Metastatic Lung Carcinoma in the Adrenal Gland (tissue), 1 donor: ENCODE data around the genes ZNF142 and TUBA4A.

DNA sequence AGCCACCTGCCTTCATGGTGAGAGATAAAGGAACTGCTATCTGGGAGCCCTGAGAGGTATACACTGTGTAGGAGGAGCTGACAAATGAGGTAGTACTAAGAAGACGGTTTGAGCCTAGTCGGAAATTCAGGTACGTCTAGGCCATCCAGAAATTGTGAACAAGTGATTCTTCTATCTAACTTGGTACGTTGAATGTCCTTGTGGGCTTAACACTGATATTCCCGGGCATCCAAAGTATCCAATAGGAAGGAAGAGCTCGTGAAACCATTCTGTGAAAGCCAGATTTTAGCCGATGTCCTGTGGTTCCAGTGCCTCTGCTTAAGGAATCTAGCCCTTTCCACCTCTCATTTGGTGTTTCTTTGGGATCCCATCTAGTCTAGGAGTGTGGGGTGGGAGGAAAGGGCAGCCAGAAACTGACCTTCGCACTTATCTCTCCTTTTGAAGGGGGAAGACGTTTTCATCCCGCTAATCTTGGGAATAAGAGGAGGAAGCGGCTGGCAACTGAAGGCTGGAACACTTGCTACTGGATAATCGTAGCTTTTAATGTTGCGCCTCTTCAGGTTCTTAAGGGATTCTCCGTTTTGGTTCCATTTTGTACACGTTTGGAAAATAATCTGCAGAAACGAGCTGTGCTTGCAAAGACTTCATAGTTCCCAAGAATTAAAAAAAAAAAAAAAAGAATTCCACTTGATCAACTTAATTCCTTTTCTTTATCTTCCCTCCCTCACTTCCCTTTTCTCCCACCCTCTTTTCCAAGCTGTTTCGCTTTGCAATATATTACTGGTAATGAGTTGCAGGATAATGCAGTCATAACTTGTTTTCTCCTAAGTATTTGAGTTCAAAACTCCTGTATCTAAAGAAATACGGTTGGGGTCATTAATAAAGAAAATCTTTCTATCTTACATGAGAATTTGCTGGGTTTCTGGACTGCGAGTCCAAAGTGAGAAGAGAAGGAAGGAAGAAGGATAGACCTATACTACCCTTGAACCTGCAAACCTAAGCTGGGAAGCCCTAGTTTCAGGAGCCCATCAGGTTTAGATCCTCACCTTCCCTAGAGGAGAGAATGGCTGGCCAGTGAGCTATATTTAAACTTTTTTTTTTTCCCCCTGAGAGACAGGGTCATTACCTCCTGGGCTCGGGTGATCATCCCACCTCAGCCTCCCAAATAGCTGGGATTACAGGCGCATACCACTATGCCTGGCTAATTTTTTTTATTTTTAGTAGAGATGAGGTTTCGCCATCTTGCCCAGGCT, 6.9 kb upstream of the GPBAR1 start:
- PRO-cap = no peak

DNA sequence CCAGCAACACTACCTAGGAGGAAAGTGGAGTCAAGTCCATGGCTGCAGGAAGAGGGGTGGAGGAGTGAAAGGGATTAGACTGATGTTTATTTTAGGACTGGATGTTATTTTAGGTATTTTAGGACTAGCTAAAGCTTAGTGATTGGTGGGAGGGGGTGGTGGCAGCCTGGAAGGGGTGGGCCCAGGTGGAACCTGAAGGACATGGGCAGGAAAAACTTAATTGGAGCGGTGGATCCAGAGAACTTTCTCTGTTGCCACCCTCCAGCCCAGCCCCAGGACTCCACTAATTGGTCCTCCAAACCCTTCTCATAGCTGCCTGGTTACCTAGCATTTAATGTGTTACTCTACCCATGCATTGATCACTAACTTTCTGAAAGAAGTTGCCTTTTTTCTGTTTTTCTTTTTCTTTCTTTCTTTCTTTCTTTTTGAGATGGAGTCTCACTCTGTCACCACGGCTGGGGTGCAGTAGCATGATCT, 4.0 kb upstream of the TMBIM1 start:
- PRO-cap = no peak

DNA sequence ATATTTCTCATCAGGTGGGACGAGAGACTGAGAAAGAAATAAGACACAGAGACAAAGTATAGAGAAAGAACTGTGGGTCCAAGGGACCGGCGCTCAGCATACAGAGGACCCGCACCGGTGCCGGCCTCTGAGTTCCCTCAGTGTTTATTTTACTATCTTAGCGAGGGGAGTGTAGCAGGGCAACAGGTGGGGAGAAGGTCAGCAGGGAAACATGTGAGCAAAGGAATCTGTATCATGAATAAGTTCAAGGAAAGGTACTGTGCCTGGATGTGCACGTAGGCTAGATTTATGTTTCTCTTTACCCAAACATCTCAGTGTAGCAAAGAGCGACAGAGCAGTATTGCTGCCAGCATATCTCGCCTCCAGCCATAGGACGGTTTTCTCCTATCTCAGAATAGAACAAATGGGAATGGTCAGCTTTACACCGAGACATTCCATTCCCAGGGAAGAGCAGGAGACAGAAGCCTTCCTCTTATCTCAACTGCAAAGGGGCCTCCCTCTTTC, 19.0 kb upstream of the TMBIM1 start:
- PRO-cap = no peak

DNA sequence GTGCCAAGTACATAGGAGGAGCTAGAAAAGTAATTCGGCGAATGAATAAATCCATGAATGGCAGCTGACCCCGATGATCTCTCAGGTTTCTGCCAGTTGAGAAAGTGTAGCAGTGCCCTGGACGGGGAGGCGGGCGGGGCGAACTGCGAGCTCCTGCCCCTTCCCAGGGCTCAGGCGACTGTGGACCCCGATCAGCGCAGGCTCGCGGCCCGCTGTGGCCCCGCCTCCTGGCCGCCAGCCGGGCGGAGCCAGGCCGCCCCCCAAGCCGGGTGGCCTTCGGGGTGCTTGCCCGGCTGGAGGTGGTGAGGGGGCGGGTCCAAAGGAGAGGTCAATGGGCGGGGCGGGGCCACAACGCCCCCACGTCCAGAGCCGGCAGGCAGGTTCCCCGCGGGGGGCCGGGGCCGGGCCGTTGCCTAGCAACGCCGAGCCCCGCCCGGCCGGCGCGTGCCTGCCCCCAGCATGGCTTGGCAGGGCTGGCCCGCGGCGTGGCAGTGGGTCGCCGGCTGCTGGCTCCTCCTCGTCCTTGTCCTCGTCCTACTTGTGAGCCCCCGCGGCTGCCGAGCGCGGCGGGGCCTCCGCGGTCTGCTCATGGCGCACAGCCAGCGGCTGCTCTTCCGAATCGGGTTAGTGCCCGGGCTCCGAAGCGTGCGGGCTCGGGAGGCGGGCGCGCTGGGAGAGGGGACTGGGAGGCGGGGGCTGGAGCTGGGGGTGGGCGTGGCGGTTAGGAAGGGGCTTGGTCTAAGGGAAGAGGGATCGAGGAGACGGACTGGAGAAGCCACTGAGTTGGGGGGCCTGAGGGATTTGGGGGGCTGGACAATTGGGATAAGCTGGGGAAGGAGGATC, 30.7 kb upstream of the TMBIM1 start:
- PRO-cap = bidirectional peak, plus-strand start at position 491 of the sequence, minus-strand start at position 166 of the sequence; bidirectional peak, plus-strand start at position 741 of the sequence, minus-strand start at position 684 of the sequence

GRCh38 chr2:218329768-218330912, 26.5 kb upstream of the CATIP start:
- PRO-cap = no peak

DNA sequence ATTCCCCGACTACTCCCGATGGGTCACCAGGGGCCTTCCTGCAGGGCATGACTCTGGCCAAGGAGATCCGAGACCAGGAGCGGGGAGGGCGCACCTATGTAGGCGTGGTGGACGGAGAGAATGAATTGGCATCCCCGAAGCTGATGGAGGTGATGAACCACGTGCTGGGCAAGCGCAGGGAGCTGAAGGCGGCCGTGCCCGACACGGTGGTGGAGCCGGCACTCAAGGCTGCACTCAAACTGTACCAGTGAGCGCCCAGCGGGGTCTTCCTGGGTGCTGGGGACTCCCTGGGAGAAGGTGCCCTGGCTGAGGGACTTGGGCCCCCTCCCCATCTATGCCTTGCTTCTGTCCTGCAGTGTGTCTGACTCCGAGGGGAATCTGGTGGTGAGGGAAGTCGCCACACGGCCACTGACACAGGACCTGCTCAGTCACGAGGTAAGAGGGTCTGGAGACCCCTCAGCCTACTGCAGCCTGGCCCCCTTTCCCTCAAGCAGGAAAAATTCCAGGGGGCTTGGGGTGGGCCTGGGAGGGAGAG, 10.4 kb downstream of the VIL1 start:
- PRO-cap = no peak

DNA sequence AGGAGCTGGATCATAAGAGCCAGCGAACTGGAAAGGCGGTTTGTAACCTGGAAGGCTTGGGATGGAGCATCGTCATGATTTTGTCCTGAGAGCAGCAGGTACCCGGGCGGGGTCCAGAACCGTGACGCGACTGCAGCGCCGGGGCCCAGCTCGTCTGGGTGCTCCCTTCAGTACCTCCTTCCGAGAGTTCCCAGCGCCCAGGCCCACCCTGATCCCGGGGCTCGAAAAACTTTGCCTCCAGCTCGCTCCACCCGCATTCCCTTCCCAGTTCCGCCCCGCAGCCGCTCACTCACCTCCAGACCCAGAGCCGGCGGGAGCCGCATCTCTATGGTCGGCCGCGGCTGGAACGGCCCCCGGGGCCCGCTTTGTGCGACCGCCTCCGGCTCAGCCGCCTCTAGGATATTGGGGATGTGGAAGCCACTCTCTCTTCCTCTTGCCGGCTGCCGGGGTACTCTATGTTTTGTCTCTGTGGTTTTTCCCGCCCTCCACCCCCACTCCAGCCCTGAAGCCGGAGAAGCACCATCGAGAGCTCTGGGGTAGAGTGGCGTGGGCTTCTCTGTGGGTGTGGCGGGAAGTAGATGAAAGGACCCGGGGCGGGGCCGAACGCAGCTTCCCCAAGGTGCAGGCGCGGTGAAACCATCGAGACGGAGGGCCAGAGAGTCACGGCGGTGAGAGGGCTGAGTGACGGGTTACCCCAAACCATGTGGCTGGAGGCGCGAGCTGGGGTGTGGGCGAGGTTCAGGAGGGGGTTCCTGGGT, at the start of gene ZNF142:
TSS of gene ZNF142 (minus strand) at position 548 of the 758 bp plus-strand sequence.
- PRO-cap = bidirectional peak, plus-strand start at position 129 of the sequence, minus-strand start at position 128 of the sequence; bidirectional peak, plus-strand start at position 663 of the sequence, minus-strand start at position 548 of the sequence

- PRO-cap = no peak
These were observed 377 bp downstream of the BCS1L start for GRCh38 chr2:218659834-218660286.

DNA sequence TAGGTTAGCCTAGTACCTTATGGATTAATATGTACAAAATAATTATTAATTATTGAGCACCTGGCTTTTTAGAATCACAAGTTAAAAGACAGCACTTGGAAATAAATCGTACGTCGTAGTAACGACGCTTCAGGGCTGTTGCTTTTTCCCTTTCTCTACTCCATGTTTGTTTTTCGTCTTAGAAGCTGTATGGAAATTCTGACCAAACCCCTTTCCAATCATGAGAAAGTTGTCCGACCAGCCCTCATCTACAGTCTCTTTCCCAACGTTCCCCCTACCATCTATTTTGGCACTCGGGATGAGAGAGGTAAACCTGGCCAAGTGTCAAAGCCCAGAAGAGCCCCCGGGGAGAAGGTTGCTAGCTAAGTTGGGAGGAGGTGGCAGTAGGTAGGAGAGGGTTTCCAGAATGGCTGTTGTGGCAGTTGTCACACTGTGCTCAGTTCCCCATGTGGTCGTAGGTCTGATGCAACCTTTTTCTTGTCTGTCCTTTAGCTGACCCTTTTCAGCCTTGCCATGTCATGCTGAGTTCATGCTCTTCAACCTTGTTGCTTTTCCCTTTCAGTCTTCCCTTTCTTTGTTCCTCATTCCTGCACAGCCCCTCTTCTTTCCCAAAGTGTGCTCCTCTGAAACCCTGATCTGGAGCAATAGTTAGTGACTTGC, 34.4 kb downstream of the TTLL4 start:
- PRO-cap = no peak

GRCh38 chr2:218745587-218746515, 35.2 kb downstream of the TTLL4 start:
- PRO-cap = no peak

DNA sequence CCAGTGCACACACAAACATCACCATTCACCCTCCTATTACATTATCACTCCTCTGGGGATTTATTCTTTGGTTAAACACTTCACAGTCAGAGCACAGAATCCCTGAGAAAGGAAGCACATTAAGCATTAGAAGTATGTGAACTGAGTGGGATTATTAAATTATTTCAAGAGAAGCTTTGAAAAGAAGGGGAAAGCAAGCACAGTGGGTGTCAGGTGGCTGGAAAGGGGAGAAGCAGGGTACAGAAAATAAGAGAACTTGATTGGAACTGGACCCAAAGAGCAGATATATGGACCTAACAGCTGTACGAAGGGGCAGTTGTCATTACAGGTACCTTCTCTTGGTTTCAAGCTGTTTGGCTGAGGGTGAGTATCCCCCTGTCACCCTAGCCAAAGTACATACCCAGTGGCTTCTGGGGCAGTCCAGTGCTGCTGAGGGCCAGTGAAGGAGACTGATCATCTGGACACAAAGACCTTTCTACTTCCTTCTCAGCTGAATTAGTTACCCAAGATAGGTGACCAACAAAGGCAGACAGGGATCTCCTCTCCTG, 24.6 kb upstream of the CYP27A1 start:
- PRO-cap = no peak

DNA sequence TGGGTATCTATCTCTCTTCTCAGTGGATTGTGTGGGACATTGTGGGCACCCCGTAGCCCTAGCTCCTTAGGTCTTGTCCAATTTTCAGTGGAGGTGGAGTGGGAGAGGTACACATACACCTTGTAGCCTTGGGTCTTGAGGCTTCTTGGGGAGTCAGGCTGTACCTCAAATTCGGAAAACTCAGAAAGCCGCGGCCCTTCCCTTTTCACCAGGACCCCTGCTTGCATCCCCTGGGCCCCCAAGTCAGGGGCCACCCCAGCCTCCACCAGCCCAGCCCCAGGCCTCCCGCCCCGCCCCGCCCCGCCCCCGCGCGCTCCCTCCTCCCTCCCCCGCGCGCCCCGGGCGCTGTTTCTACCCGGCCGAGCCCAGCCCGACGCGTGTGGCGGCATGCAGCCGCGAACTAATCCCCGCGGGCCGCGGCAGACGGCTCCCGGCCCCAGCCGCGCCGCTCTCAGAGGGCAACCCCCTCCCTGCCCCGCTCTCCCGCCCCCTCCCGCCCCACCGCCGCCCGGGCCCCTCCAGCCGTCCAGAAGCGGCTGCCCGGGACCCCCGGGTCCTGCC, 2.7 kb downstream of the WNT10A start:
- PRO-cap = no peak

DNA sequence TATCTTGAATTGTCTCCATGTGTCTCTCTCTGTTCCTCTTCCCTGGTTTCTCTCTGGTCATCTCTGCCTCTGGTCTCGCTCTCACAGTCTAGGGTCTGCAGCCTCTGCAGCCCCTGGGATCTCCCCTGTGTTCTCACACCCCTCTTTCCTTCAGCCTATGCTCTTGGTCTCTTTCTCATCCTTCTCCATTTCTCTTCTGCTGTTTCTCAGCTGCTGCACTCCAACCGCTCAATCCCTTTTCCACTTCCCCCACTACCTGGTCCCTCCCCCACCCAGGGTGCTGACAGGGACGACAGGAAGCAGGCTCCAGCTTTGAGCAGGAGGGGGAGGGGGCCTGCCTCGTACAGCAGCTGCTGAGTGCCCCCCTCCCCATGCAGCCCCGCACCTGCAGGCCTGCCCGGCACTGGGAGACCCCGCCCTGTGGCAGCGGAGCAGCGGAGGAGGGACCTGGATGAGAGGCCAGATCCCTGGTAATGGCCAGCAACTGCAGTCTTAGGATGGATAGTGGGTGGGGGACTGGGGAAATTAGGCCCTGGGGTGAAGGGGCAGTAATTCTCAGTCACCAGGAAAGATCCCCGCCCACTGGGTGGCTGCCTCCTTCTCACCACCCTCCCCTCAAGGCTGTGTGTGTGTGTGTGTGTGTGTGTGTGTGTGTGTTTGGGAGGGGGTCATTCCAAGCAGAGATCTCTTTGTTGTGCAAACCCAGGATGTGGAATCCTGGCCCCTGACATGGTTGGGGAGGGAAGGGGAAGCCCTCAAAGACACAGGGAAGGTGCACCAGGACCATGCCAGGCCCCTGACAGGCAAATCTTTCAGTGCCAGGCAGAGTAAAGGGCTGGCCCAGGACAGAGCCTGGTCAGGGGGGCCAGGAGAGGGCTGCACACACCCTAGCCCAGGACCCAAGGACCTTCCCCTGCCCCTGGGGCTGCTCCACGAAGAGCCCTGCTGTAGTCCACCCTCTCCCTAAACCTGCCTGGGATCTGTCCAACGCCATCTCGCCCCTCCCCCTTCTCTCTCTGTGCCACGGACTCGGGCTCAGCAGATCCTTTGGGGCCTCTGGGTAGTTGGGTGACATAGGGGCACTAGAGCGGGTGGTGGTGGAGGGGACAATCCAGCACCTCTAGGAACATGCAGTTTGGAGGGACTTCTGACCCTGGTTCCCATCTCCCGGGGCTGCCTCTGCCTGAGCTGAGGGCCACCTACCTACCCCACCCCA, 6.9 kb upstream of the CRYBA2 start:
- PRO-cap = bidirectional peak, plus-strand start at position 558 of the sequence, minus-strand start at position 378 of the sequence; bidirectional peak, plus-strand start at position 1,063 of the sequence, minus-strand start at position 1,015 of the sequence

GRCh38 chr2:219111508-219111969, 49.1 kb downstream of the NHEJ1 start:
- PRO-cap = no peak

DNA sequence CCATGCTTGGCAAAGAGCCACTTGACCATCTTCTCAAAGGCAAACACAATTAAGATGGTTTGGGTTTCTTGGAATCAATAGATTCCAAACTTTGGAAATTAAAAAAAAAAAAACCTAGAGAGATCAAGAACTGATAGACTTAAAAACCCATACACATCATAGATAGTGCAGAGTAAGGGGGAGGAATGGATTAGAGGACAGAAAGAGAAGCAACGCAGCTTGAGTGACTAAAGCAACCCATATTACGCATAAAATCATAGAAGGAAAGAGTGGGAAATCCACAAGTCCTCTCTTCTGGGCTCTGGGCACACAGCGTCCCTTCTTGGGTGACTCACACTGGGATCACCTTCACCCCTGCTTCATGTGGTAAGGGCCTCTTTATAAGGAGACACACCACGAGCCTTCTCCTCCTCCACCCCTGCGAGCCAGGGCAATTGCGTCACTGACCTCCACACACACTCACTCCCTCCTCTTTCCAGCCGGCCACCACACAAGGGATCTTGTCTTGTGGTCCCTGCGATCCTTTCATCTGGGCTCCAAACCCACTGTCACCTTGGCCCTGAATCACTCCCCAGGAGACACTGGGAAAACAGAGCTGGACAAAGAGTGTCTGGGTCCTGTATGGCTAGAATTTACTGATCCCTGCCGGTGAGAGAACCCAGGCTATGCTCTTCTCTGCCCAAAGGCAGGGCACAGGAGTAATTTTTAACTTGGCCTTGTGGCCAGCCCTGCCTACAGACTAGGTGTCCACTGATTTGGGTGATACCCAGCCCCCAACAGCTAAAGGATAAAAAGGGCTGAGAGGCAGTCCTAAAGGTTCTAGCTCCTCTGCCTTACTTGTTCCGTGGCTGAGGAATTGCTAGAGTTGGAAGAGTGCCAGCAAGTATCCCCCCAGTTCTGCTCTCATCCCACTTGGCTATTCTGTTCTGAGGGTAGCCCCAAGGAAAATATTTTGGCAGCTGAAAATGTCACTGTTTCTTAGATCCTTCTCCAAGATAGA, 35.3 kb downstream of the NHEJ1 start:
- PRO-cap = bidirectional peak, plus-strand start at position 462 of the sequence, minus-strand start at position 241 of the sequence

- PRO-cap = no peak
These were observed 33.6 kb downstream of the NHEJ1 start for GRCh38 chr2:219127026-219127458.

- PRO-cap = no peak
These were observed 250 bp downstream of the TUBA4A start for GRCh38 chr2:219253581-219253755.

GRCh38 chr2:219253756-219254867, at the start of gene TUBA4A:
TSS of gene TUBA4A (minus strand) at chr2:219253918.
- PRO-cap = bidirectional peak, plus-strand start at chr2:219254073, minus-strand start at chr2:219253916; unidirectional peak, plus-strand start at chr2:219254256; unidirectional peak, plus-strand start at chr2:219254344; unidirectional peak, minus-strand start at chr2:219254475; unidirectional peak, minus-strand start at chr2:219254565; unidirectional peak, minus-strand start at chr2:219254717

- PRO-cap = bidirectional peak, plus-strand start at chr2:219277880, minus-strand start at chr2:219277789
These were observed 1.2 kb upstream of the DNAJB2 start for GRCh38 chr2:219277656-219278656.

DNA sequence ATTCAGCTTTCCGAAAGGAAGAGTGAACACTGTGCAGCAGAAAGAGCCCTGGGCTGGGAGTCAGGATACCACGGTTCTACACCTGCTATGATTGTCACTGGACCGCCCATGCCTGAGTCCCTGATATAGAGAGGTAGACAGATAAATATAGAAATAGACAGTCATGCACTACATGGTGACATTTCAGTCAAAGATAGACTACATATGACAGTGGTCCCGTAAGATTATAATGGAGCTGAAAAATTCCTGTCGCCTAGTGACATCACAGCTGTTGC, 9.3 kb downstream of the DNPEP start:
- PRO-cap = no peak